Choroid plexus epithelial cell (primary cell): ENCODE data around the gene MACF1.

GRCh38 chr1:38991415-38992033, 448 bp downstream of the AKIRIN1 start:
- RRBS = 1% methylated on average over 33 of the region's 41 CpGs

DNA sequence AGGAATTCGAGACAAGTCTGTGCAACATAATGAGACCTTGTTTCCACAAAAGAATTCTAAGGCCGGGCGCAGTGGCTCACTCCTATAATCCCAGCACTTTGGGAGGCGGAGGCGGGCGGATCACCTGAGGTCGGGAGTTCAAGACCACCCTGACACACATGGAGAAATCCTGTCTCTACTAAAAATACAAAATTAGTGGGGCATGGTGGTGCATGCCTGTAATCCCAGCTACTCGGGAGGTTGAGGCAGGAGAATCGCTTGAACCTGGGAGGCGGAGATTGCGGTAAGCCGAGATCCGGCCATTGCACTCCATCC, 2.6 kb downstream of the AKIRIN1 start:
- RRBS = no CpG with 5 or more reads among the region's 13 CpGs

- RRBS = no CpG with 5 or more reads among the region's 4 CpGs
Observed at GRCh38 chr1:39025623-39025846, 615 bp upstream of the NDUFS5 start.

- RRBS = no CpG with 5 or more reads among the region's 4 CpGs
Observed at GRCh38 chr1:39035406-39035795, 9.3 kb downstream of the NDUFS5 start.

GRCh38 chr1:39106340-39107413, 80.5 kb downstream of the NDUFS5 start:
- RRBS = no CpG with 5 or more reads among the region's 14 CpGs

- RRBS = no CpG with 5 or more reads among the region's 6 CpGs
Observed at GRCh38 chr1:39154569-39155476, 49.7 kb upstream of the MACF1 start.

- RRBS = no CpG with 5 or more reads among the region's 5 CpGs
Observed at GRCh38 chr1:39196158-39196701, 8.3 kb upstream of the MACF1 start.

DNA sequence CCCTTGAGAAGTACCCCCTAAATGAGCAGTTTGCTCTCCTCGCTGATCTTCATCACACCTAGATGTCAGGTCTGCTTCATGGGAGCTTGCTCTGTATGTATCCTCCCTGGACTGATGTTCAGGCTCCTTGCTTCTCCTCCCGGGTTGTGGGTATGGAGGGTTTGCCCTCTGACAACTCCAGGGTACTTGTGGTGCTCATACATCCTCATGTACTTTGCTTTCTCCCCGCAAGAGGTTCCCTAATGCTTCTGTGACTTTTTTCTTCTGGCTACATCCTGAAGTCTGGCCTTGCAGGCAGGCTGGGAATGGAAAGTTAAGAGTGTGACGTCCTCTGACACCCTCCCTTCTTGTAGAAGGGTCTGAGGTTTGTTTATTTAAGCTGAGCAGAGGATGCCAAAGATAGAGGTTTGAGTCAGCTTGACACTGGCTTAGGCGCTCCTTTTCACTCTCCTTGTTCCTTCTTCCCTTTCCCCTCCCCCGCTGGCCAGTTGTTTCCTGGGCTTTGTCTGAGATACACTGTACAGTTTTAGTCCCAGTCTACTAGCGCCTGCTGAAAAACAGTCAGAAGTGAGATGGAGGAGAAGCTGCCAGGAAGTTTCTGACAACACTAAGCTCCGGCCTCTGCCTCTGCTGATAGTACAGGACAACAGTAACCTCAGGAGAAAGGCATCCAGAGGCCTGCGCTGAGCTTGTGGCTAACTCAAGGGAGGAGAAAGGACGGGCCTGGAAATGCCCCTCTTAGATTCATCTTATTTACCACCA, at the start of gene MACF1:
TSS of gene MACF1 (plus strand) at position 402 of the 762 bp plus-strand sequence.
- RRBS = no CpG with 5 or more reads among the region's 10 CpGs

GRCh38 chr1:39215010-39215598, 10.6 kb downstream of the MACF1 start:
- RRBS = no CpG with 5 or more reads among the region's 9 CpGs

- RRBS = no CpG with 5 or more reads among the region's 2 CpGs
Observed at GRCh38 chr1:39216311-39216871, 11.9 kb downstream of the MACF1 start.

DNA sequence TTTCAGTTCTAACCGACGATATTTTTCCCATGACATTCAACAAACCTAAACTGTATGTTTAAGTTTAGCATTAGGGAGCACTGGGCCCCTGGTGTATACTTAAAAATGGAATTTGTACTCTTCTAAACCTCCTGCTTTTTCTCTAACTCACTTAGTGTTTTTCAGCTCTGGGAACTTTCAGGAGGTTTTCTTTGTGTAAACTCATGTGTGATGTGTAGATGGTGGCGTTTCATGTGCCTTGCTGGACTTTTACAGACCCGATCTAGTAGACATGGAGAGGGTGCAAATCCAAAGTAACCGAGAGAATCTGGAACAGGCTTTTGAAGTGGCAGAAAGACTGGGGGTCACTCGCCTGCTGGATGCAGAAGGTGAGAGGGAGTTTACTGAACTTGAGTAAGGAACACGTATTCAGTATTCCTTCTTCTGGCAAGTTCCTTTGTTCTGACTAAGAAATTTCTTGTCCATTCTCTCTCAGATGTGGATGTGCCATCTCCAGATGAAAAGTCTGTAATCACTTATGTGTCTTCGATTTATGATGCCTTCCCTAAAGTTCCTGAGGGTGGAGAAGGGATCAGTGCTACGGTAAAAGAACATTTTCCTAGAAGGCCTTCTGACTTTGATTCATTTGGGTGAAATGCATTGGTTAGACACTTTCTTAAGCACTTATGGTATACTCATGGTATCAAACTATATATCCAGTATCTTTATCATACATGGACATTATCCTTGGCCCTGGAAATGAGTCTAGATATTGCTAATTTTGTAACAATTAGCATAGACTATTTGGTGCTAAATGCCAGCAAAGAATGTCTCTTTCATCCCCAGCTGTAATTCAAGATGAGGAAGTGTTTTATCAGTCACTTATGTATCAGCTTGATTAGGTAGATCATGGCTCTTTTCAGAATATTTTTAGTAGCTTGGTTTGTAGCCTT, 78.7 kb downstream of the MACF1 start:
- RRBS = no CpG with 5 or more reads among the region's 9 CpGs

DNA sequence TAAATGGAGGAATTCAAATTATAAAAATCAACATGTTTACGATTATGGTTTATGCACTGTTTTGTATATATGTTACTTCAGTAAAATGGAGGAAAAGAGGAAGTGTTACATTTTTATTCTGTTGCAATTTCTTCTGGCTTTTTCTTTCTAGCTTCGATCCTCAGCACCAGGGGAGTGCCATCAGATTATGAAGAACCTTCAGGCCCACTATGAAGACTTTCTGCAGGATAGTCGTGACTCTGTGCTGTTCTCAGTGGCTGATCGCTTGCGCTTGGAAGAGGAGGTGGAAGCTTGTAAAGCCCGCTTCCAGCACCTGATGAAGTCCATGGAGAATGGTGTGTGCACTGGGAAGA, 105.6 kb downstream of the MACF1 start:
- RRBS = no CpG with 5 or more reads among the region's 6 CpGs

DNA sequence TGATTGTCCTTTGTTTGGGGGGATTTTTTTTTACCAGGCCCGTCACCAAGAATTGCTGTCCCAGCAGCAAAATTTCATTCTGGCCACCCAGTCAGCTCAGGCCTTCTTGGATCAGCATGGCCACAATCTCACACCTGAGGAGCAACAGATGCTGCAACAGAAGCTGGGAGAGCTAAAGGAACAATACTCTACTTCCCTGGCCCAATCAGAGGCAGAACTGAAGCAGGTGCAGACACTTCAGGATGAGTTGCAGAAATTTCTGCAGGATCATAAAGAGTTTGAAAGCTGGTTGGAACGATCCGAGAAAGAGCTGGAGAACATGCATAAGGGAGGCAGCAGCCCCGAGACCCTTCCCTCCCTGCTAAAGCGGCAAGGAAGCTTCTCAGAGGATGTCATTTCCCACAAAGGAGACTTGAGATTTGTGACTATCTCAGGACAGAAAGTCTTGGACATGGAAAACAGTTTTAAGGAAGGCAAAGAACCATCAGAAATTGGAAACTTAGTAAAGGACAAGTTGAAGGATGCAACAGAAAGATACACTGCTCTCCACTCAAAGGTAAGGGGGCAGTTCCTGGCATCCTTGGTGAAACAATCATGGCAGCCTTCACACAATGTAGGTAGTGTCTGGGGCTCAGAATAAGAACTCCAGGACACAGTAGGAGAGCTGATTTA, 134.0 kb upstream of the BMP8A start:
- RRBS = no CpG with 5 or more reads among the region's 5 CpGs

DNA sequence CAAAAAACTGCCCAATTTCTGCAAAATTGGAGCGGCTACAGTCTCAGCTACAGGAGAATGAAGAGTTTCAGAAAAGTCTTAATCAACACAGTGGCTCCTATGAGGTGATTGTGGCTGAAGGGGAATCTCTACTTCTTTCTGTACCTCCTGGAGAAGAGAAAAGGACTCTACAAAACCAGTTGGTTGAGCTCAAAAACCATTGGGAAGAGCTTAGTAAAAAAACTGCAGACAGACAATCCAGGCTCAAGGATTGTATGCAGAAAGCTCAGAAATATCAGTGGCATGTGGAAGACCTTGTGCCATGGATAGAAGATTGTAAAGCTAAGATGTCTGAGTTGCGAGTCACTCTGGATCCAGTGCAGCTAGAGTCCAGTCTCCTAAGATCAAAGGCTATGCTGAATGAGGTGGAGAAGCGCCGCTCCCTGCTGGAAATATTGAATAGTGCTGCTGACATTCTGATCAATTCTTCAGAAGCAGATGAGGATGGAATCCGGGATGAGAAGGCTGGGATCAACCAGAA, 104.1 kb upstream of the BMP8A start:
- RRBS = no CpG with 5 or more reads among the region's 5 CpGs

- RRBS = no CpG with 5 or more reads among the region's 5 CpGs
Observed at GRCh38 chr1:39391754-39392637, 99.4 kb upstream of the BMP8A start.

GRCh38 chr1:39458111-39458676, 33.2 kb upstream of the BMP8A start:
- RRBS = no CpG with 5 or more reads among the region's 10 CpGs

GRCh38 chr1:39485340-39486082, 5.9 kb upstream of the BMP8A start:
- RRBS = no CpG with 5 or more reads among the region's 13 CpGs

DNA sequence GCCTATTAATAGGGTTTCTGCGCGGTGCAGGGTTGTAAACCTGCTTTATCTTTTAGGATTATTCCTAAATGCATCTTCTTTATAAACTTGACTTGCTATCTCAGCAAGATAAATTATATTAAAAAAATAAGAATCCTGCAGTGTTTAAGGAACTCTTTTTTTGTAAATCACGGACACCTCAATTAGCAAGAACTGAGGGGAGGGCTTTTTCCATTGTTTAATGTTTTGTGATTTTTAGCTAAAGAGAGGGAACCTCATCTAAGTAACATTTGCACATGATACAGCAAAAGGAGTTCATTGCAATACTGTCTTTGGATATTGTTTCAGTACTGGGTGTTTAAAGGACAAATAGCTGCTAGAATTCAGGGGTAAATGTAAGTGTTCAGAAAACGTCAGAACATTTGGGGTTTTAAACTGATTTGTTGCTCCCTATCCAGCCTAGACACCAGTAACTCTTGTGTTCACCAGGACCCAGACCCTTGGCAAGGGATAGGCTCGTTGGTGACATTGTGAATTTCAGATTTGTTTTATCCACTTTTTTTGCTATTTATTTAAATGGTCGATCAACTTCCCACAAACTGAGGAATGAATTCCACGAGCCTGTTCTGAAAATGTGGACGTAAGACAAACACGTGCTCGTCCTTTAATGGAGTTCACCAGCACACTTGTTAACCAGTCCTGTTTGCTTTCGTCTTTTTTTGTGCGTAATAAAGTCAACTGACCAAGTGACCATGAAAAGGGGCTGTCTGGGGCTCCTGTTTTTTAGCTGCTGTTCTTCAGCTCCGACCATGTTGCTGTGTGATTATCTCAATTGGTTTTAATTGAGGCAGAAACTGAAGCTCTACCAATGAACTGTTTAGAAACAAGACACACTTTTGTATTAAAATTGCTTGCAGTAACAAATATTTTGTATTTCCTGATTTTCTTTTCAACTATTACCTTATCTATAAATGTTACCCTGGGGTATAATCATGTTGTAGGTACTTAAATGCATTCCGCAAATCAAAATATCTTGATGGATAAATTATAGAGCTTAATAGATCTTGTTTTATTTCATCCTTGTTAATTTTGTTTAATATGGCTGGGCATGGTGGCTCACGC, 5.0 kb upstream of the BMP8A start:
- RRBS = no CpG with 5 or more reads among the region's 15 CpGs

GRCh38 chr1:39508905-39509249, 17.4 kb downstream of the BMP8A start:
- RRBS = no CpG with 5 or more reads among the region's 11 CpGs